ENCODE data around the gene ARHGEF25.

DNA sequence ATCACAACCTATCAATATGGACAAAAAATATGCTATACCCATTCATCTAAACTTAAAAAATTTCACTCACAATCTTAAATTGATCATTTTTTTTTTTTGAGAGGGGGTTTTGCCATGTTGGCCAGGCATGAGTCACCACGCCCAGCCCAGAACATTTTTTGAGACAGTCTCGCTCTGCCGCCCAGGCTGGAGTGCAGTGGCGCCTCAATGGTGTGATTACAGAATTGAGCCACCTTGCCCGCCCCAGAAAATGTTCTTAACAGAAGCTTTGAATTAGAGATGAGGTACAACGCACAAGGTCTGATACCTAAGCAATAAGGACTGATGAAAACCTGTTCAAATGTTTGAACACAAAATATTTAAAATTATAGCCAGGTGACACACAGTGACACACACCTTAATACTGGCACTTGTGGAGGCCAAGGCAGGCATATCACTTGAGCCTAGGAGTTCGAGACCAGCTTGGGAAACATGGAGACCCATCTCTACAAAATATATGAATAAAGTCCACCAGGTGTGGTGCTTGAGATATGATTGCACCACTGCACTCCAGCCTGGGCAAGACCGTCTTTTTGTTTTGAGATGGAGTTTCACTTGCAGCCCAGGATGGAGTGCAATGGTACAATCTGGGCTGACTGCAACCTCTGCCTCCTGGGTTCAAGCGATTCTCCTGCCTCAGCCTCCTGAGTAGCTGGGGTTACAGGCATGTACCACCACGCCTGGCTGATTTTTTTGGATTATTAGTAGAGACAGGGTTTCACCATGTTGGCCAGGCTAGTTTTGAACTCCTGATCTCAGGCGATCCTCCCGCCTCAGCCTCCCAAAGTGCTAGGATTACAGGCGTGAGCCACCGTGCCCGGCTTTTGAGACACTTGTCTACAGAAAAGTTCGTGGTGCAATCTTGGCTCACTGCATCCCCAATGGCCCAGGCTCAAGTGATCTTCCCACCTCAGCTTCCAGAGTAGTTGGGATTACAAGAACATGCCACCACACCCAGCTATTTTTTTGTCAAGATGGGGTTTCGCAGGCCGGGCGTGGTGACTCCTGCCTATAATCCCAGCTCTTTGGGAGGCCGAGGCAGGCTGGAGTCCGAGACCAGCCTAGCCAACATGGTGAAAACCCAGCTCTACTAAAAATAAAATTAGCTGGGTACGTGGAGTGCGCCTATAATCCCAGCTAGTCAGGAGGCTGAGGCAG is 16.2 kb upstream of the ATP5F1B start:
- RRBS = no CpG with 5 or more reads among the region's 23 CpGs

GRCh38 chr12:56712402-56713433 is 12.4 kb downstream of the NACA start:
- RRBS = no CpG with 5 or more reads among the region's 12 CpGs

DNA sequence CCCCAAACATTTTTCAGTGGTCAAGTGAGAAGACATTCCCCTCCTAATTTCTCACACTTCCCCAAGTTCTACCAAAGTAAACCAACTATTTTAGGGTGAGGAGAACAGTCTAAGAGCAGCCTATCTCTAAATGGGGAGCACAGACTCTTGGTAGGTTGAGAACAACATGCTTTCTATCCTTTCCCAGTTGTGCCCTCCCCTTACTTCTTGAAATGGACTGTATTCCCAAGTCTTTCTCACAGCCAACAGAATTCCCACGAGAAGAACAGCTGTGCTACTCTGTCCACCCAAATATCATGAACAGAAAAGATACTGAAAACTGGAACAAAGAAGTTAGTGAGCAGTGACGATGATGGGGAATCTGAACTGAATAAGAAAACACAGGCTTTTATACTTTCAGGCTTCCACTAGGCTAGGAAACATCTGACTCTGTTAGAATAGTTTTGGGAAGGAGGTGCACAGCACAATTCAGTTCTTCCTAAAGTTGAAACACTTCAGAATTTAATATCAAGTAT is 3.4 kb downstream of the NACA start:
- RRBS = no CpG with 5 or more reads among the region's 2 CpGs

DNA sequence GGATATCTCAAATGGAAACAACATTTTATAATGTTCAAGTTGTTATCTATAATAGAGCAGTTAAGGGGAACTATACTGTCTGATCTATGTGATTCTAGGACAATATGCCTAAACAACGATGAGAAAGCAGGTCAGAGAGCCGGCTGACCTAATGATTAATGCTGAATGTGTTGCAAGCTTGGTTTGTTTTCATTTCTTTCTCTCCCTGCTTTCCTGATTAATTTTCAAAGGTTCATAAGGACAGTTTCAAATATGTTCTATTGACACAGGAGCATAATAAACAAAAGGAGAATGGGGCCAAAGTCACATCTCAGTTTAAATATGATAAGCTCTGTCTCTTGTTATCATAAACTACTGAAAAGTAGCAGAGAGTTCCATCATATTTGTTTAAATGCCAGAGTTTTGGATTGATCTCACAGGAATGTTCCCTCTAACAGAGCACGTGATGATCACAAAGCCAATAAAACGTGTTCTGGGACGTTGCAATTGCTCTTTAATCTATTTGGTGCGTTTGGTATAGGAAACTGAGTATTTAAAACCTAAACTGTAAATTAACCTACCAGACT is 3.8 kb upstream of the HSD17B6 start:
- RRBS = no CpG with 5 or more reads among the region's 6 CpGs

DNA sequence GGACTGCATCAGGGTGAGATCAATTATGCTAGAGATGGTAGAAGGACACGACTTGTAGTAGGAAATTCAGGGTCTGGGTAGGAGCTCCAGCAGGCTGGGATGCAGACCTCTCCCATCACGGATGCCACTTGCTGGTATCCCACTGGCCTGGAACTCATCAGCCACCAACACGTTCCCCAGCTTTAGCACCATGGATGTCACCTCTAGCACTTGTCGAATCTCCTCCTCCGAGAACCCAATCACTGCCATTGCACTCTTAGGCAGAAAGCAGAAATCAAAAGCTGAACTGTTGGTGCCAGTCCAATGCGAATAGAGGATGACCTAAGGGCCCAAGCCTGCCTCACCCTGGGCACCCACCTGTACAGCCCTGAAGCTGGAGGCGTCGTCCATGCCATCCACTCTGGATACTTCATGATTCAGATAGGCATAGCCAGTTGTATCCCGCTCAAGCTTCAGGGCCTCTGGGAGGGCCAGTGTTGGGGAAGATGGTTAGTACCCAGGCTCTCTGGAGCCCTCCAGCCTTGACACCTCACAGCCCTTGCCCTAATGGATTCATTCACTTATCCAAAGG is 6.1 kb downstream of the MYO1A start:
- RRBS = no CpG with 5 or more reads among the region's 9 CpGs

GRCh38 chr12:57086538-57087027 is 2.3 kb upstream of the NAB2 start:
- RRBS = no CpG with 5 or more reads among the region's 16 CpGs

GRCh38 chr12:57148647-57149137 is 20.4 kb downstream of the LRP1 start:
- RRBS = no CpG with 5 or more reads among the region's 3 CpGs

- RRBS = 75% methylated on average over 8 of the region's 11 CpGs
Observed at GRCh38 chr12:57156698-57157106, 28.4 kb downstream of the LRP1 start.

- RRBS = no CpG with 5 or more reads among the region's 28 CpGs
Observed at GRCh38 chr12:57165679-57166471, 37.6 kb downstream of the LRP1 start.

- RRBS = no CpG with 5 or more reads among the region's 25 CpGs
Observed at GRCh38 chr12:57201378-57202115, 15.0 kb upstream of the NXPH4 start.

- RRBS = no CpG with 5 or more reads among the region's 4 CpGs
Observed at GRCh38 chr12:57205986-57206256, 10.7 kb upstream of the NXPH4 start.

DNA sequence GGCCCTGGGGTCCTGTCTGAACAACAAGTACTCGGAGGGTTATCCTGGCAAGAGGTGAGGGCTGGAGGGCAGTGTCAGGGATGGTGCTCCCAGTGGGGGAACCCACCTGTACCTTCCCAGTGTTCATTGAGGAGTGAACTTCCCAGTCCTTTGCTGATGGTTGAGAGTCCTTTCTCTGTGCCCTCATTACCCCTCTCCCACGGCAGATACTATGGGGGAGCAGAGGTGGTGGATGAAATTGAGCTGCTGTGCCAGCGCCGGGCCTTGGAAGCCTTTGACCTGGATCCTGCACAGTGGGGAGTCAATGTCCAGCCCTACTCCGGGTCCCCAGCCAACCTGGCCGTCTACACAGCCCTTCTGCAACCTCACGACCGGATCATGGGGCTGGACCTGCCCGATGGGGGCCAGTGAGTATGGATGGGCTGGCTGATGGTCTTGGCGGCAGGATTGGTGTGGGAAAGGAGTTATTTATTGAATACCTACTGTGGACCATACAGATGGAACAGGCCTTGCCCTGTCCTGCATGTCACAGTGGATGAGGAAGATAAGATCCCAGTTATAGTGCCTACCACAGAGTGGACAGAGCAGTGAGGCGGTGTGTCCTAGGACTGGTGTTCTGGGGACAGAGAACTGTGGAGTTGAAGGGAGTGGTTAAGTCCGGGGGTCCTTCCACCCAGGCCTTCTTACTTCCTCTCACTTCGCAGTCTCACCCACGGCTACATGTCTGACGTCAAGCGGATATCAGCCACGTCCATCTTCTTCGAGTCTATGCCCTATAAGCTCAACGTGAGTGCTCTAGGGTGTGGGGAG is 2.2 kb downstream of the SHMT2 start:
- RRBS = 20% methylated on average over 5 of the region's 19 CpGs

DNA sequence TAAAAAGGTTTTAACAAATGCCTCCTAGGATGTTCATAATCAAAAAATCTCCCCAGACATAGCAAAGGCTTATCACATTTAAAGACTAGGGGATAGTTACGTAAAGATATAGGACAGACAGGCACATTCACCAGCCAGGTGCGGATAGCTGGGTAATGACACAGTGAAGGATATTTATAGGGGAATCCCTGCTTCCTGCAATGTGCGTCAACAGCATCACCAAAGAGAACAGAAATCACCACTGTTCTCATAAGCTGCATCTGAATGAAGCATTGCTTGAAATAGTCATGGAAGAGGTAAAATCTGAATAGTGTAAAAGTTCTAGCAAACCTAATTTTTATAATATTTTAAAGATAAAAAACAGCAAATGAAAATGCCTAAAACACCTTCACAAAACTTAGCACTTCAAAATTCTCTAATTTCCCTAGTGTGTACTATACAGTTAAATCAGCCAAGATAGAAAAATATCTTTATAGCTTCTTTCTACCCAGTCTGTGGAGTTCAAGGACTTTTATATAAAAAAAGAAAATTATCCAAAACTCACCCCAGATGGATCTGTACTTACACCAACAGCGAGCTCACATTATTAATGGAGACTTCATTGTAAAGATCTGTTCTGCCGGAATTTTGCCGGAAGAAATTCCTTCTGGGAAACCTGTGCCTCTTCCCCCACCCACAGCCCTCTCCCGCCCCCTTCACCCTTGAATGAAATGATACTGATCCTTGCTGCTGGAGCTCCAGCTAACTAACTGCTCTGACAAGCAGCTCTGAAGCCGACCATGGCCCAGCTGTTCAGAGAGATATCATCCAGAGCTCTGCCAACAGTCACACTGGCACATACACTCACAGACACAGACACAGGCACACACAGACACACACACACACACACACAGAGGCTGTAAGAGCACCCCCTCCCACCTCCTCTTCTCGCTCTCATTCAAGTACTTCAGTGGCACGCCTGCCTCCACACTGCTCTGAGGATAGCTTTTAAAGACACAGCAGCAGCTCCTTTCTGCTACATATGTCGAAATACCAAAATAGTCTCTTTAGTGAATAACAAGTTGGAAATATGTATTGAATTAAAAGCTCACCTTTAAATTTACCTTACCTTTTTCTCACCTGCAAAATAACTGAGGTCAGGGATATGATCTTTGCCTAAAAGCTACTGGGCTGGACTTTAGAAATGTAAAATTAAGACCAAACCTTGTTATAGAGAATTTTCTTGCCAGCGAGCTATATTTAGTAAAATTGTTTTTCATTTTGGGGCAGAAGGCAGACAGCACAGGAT is 88.8 kb downstream of the R3HDM2 start:
- RRBS = no CpG with 5 or more reads among the region's 12 CpGs

- RRBS = no CpG with 5 or more reads among the region's 1 CpG
Observed at GRCh38 chr12:57455801-57456061, 624 bp downstream of the INHBE start.

- RRBS = no CpG with 5 or more reads among the region's 20 CpGs
Observed at GRCh38 chr12:57458561-57459520, 744 bp upstream of the GLI1 start.

DNA sequence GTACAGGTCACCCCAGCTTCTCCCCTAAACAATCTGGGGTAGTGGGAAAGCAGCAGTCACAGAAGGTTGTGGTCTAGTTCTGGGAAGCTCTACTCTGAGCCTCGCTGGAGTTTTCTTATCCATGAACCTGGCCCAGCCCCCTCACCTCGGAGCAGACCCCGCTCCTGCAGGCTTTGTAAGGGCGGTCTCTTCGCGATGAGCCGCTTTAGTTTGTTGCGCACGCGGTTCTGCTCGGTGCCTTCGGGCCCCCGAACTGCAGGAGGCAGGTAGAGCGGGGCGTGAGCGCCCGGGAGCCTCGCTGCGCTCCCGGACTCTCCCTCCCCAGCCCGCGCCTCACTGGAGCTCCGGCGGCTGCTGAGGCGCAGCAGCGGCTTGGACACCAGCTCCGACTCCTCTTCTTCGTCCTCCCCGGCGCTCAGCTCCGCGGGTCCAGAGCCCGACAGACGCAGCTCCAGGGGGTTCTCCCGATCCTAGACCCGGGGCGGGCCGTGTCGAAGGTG is 4.5 kb downstream of the ARHGAP9 start:
- RRBS = 19% methylated on average over 19 of the region's 39 CpGs

DNA sequence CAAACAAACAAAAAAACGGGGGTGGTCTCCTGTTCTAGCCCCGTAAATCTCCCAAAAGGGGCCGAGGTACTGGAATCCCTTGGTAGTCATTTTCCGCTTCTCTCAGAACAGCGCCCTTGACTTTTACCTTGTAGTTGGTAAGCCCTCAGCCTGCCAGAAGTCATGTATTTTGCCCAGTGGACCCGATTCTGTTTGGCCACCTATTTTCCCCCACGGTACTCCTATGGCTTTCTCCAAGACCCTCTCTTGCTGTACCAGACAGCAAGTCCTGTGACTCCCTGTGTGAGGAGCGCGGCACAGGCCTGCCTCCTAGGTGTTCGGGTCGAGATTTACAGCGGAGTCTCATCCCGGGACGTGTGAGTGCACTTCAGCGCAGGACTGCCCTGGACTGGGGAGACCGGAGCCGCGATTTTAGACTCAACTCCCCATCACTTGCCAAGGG is 1.1 kb upstream of the MBD6 start:
- RRBS = 91% methylated on average over 4 of the region's 18 CpGs

DNA sequence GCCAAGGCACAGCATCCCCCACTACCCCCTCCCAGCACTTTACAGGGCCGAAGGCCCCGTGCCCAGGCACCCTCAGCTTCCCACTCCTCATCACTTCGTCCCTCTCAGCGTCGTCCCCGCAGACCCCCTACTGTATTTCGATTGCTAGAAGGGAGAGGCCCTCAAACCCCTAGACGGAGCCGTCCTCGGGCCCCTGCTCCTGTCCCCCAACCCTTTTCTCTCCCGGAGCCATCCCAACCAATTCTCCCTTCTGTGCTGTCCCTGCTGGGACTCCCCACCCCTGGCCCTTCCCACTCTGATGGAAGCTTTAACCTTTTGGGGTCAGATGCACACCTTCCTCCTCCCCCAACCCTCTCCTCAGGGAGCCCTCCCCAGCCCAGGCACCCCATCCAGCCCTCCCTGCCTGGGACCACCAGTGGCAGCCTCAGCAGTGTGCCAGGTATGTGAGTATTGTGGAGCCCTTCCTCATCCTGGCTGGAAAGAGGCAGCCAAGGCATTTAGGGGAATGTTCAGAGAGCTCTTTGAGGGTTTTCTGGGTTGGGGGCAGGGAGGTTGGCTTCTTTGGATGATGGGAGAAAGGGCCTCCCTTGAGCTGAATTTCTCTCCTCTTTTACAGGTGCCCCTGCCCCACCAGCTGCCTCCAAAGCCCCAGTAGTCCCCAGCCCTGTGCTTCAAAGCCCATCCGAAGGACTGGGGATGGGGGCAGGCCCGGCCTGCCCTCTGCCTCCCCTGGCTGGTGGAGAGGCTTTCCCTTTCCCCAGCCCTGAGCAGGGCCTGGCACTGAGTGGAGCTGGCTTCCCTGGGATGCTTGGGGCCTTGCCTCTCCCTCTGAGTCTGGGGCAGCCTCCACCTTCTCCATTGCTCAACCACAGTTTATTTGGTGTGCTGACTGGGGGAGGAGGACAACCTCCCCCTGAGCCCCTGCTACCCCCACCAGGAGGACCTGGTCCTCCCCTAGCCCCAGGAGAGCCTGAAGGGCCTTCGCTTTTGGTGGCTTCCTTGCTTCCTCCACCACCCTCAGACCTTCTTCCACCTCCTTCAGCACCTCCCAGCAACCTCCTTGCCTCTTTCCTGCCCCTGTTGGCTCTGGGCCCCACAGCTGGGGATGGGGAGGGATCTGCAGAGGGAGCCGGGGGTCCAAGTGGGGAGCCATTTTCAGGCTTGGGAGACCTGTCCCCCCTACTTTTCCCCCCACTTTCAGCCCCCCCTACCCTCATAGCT is 3.7 kb downstream of the MBD6 start:
- RRBS = no CpG with 5 or more reads among the region's 15 CpGs

DNA sequence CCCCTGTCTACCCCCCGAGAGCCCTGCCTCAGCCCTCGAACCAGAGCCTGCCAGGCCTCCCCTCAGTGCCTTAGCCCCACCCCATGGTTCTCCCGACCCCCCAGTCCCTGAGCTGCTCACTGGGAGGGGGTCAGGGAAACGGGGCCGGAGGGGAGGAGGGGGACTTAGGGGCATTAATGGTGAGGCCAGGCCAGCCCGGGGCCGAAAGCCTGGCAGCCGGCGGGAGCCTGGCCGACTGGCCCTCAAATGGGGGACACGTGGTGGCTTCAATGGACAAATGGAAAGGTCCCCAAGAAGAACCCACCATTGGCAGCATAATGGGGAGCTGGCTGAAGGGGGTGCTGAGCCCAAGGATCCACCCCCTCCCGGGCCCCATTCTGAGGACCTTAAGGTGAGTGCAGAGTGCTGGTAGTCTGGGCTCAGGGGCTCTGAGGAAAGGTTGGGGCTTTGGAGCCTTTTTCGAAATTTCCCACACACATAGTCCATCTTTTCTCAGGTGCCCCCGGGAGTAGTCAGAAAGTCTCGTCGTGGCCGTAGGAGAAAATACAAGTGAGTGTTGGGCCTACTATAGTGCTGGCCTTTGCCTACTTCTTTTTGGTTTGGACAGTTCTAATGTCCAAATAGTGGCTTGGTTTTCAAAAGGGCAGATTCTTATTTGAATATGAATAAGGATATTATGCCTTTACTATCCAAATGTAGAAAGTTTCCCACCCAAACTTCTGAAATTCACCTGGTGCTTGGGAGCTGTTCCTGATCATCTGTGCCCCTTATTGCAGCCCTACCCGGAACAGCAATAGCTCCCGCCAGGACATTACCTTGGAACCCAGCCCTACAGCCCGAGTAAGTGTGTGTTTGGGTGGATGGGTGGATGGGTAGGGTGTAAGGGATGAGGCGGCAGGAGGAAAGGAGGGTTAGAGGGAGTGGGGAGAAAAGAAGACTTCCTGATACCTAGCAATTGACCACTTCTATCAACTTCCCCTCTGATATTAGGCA is 5.8 kb downstream of the MBD6 start:
- RRBS = 87% methylated on average over 2 of the region's 21 CpGs

GRCh38 chr12:57611019-57612189 is at the start of gene ARHGEF25:
Gene ARHGEF25, plus strand, starts transcription at chr12:57611435.
- RRBS = 13% methylated on average over 25 of the region's 78 CpGs